ENCODE measurements around a stretch of chr2.

GRCh38 chr2:234795864-234796658 lies 155.8 kb upstream of the SH3BP4 start:
- RRBS, 2 experiments = no CpG with 5 or more reads among the region's 9 CpGs

DNA sequence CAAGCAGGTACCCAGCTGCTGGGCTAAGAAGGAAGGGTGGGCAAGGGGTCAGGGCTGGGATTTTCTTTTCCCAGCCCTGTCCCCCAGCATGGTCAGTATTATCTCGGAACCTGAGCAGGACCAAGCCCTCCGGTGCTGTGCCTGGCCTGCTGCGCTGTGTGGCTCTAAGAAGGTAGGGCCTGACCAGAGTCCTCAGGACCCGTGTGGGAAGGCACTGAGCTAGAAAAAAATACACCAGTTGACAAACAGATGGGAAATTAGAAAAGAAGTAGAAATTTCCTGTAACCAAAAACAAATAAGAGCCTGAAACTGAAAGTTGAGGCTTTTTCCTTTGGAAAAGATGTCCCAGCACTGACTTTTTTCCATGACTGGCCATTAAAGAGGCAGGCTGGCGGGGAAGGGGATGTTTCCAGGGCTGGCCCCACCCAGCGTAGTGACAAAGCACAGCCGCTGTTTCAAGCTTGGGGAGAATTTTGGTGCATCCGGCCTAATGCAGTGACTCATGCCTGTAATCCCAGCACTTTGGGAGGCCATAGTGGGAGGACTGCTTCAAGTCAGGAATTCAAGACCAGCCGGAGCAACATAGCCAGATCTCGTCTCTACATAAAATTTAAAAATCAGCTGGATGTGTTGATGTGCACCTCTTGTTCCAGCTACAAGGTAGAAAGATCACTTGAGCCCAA lies 78.2 kb upstream of the SH3BP4 start:
- RRBS, 2 experiments = no CpG with 5 or more reads among the region's 10 CpGs

- RRBS, 2 experiments = no CpG with 5 or more reads among the region's 8 CpGs
These were observed 70.1 kb upstream of the SH3BP4 start for GRCh38 chr2:234881637-234882250.

DNA sequence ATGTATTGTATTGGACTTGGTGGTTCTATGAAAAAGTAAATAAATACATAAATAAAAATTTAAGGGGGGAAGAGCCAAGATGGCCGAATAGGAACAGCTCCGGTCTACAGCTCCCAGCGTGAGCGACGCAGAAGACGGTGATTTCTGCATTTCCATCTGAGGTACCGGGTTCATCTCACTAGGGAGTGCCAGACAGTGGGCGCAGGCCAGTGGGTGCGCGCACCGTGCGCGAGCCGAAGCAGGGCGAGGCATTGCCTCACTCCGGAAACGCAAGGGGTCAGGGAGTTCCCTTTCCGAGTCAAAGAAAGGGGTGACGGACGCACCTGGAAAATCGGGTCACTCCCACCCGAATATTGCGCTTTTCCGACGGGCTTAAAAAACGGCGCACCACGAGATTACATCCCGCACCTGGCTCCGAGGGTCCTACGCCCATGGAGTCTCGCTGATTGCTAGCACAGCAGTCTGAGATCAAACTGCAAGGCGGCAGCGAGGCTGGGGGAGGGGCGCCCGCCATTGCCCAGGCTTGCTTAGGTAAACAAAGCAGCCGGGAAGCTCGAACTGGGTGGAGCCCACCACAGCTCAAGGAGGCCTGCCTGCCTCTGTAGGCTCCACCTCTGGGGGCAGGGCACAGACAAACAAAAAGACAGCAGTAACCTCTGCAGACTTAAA lies 63.4 kb upstream of the SH3BP4 start:
- RRBS, 2 experiments = no CpG with 5 or more reads among the region's 38 CpGs

GRCh38 chr2:234932508-234933132 lies 19.2 kb upstream of the SH3BP4 start:
- RRBS, 2 experiments = no CpG with 5 or more reads among the region's 15 CpGs

DNA sequence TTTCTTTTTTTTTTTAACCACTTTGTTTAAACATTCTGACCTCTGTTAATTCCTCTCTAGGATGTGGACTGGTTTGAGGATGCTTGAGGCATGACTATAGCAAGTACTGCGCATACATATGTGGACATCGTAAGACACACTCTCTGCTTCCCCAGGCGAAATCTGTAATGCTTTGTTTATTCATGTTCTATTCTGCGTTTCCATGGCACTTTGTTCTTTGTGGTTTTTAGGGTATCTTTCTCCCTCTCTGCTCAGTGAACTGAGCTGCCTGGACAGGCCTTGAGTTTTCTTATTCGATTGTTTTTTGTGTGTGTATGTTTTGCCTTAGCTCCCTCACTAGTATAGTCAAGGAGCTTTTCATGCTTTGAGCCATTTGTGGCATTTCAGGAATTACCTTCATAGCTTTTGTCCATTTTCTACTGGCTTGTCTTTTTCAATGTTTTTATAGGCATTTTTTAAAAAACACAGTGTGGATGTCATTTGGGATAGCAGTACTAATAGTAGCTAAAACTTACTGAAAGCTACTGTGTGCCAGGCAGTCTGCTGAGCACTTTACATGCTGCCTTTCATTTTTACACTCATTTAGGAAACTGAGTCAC lies 1.9 kb upstream of the SH3BP4 start:
- RRBS, 2 experiments = no CpG with 5 or more reads among the region's 5 CpGs

DNA sequence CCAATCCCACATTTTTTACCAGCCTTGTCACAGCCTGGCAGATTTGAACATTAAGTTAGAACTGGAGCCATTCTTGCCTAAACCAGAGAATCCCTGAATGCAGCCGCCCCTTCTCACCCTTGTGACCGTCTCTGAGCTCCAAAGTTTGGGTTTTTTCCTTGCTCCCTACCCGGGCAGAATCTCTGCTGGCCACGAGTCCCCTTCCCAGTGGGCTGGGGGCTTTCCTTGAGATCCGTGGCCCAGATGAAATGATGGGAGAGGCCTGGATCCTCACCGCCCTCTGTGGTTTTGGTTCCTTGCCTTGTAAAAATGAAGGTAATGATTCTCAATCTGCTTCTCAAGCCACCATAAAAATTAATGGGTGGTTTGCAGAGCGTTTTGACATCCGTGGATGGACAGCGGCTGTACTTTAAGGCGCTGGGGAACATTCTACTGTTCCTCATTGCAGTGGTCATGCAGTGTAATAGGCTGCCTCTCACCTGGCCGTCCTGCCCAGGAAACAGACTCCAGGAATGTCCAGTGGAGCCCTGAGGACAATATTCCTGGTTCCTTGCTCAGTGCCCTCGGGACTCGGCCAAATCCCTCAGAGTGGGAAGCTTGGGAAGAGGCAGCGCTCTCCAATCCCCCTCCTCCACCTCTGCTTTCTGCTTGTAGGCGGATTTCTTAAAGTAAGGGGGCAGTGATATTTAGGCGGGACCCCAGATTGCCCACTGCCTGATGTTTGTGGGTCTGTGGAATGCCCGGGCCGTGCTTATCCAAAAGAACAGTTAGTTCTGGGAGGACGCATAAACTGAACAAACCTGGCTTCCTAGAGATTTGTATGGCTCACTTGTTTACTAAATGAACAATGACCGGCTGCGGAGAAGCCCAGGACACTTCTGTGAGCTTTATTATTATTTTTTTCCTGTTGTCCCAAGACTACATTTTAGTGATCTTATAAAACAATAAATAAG lies 1.7 kb downstream of the SH3BP4 start:
- RRBS, 2 experiments = 6 to 25% methylated on average over 3 of the region's 21 CpGs

DNA sequence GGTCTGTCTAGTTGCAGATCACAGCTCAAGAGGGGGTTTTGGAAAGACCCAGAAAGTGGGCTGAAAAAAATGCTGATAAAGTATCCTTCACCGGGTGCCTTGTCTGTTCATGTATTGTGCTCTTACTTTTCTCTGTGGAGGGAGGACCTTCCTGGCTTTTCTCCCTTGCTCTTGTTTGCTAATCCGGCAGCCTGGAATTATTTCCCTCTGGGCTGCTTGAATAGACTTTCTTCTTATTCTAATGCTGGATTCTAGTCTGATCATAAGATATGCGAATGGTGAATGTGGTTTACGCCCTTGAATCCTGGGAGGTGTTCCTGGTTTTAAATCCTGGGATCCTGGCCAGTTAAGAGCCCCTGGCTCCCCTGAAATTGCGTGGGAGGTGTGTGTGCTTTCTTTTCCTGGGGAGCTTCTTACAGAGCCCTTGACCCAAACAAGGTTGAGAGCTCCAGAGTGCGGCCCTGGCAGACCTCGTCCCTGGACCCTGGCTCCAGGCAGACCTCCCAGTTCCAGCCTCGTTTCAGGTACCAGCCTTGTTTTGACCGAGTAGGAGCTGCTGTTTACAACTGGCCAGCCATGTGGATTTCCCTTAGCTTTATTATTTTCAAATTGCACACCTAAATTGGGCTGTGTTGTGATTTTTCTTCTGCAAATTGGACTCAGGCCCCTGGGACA lies 2.7 kb downstream of the SH3BP4 start:
- RRBS, 2 experiments = 1 to 5% methylated on average over 2 of the region's 9 CpGs

GRCh38 chr2:234956341-234956576 lies 4.4 kb downstream of the SH3BP4 start:
- RRBS, 2 experiments = no CpG with 5 or more reads among the region's 1 CpG

- RRBS, 2 experiments = no CpG with 5 or more reads among the region's 28 CpGs
These were observed 23.0 kb downstream of the SH3BP4 start for GRCh38 chr2:234974662-234975441.

- RRBS, 2 experiments = no CpG with 5 or more reads among the region's 7 CpGs
These were observed 27.5 kb downstream of the SH3BP4 start for GRCh38 chr2:234979236-234979891.

- RRBS, 2 experiments = 96% methylated on average over 5 of the region's 31 CpGs; no CpG with 5 or more reads in 1 of the 2 experiments
These were observed 75.8 kb downstream of the SH3BP4 start for GRCh38 chr2:235027323-235028264.

- RRBS, 2 experiments = 94% methylated on average over 3 of the region's 7 CpGs
These were observed 102.4 kb downstream of the AGAP1 start for GRCh38 chr2:235596205-235596746.

DNA sequence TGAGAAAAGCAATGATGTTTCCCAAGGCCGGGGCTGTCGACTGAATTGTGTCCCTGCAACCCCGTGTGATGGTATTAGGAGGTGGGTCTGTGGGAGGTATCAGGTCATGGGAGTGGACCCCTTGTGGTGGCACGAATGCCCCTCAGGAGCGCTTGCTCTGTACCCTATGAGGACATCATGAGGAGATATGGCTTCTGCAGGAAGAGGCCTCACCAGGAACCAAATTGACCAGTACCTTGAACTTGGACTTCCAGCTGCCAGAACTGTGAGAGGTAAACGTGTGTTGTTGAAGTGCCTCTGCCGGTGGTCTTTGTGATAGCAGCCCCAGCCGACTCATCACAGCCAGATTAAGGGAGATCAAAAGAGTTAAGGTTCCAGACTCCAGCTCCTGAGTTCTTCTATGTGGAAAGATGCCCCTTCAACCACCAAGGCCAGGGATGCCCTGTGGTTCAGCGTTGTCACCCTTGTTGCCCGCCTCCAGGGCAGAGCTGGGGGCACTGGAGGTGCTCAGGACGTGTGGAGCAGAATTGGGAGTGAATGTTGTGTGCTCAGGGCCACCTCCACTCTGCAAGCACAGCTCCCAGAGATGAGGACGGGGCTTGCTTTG lies 103.0 kb downstream of the AGAP1 start:
- RRBS, 2 experiments = no CpG with 5 or more reads among the region's 12 CpGs

- RRBS, 2 experiments = no CpG with 5 or more reads among the region's 18 CpGs
These were observed 215.3 kb downstream of the AGAP1 start for GRCh38 chr2:235708866-235709797.

DNA sequence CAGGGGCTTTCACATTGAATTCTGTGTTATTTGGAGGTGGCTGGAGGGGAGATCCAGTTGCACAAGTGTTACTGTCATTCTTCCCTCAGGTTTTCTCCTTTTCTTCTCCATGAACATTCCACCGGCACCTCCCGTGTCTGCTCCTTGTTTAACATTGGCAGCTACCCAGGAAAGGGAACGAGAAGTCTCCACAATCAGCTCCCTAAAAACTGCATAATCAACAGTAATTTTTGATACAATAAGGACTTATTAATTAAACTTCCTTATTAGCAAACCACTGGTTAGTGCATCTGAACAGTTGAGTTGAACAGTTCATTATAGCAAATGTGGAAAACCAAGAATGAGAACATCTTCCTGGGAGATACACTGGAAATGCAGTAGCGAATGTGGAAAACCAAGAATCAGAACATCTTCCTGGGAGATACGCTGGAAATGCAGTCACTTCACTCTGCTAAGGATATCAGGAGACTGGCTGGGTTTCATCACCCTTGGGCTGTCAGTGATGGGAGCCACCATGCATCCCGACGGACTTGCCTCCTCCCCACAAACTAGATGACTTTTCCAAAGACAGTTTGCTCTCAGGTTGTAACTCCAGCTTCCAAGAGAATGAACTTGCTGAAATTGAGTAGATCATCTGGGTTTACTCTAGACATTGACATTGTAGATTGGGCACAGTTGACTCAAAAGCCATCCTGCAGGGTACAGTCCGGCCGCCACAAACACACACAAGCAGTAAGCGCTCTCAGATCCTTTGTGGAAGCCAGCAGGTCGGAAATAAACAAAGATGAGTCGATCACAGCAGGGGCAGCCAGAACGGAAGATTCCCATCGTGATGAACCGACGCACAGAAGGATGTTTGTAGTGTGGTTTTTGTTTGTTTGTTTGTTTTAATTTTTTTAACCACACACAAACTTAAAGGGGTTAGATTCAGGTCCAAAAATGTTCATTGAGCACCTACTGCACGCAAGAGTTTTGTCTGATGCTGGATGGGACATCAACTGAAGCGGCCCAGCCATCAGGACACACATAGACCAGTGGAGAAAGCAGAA lies 192.2 kb downstream of the GBX2 start:
- RRBS, 2 experiments = no CpG with 5 or more reads among the region's 18 CpGs

- RRBS, 2 experiments = no CpG with 5 or more reads among the region's 12 CpGs
These were observed 89.7 kb downstream of the GBX2 start for GRCh38 chr2:236078404-236079022.

DNA sequence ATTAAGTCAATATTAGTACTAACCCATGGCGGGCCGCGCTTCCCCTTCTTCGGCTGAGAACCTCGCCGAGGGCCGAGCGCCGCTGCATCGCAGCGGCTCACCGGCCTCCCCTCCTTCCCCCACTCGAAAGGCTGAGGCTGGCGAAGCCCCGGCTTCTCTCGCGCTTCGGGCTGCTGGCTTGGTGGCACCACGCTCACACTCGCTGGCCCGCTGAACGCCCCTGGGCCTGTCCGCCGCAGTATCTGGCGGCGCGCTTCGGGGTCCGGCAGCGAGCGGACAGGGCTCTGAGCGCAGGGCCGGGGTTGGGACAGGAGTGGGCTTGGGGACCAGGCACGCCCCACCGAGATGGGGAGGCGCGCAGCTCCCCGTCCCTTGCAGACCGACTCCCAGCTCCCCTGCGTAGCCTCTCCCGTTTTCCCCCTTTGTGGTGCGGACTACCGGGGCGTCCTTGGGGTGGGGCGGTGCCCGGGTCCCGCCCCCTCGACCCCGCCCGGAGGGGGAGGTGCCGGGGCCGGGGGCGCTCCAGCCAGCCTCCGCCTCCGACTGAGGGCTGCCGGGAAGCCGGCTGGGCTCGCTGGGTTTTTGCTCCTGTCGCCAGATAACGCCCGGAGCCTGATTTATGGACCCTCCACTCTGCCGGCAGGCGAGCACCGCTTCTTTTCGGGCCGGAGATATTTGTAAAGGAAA lies 3.9 kb downstream of the GBX2 start:
- RRBS, 2 experiments = 69 to 94% methylated on average over 13 to 23 of the region's 66 CpGs

DNA sequence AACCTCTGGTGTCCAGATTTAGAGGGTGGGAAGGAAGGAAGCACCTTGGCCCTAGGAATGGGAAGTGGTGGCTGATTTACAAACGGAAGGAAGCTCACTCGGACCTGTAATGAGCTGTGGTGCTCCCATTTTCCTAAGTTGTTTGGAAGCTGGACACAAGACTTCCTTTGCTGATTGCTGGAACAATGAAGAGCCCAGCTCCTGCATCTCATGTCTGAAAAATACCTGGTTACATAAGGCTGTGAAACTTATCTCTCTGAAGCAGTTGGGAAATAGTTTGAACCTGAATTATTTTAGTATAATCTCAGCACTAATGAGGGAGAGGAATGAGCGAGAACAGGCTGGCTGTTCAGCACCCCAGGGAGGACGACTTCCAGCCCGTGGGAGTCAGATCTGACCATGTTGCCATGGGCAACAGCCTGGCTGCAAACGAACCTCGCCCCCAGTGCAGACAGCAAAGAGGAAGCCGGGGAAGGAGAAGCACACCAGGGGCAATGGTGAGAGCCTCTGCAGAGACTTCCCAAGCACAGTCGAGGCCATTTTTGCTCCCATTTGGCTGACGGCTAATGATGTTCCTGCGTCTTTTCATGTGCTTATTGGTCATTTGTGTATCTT lies 74.5 kb upstream of the ASB18 start:
- RRBS, 2 experiments = no CpG with 5 or more reads among the region's 11 CpGs

GRCh38 chr2:236503441-236503921 lies 3.8 kb downstream of the IQCA1 start:
- RRBS, 2 experiments = 95 to 96% methylated on average over 2 of the region's 14 CpGs